PC-3 (cell line): Measurements from ENCODE around the genes SMIM21, ZNF516, ZNF236 and GALR1.

- RAMPAGE, long total RNA: no peak
These were observed 69.9 kb downstream of the TSHZ1 start for GRCh38 chr18:75280454-75280920.

GRCh38 chr18:75427429-75428065, at the start of gene SMIM21:
SMIM21 (minus strand) TSS chr18:75427703.
- RAMPAGE, long total RNA: no peak

DNA sequence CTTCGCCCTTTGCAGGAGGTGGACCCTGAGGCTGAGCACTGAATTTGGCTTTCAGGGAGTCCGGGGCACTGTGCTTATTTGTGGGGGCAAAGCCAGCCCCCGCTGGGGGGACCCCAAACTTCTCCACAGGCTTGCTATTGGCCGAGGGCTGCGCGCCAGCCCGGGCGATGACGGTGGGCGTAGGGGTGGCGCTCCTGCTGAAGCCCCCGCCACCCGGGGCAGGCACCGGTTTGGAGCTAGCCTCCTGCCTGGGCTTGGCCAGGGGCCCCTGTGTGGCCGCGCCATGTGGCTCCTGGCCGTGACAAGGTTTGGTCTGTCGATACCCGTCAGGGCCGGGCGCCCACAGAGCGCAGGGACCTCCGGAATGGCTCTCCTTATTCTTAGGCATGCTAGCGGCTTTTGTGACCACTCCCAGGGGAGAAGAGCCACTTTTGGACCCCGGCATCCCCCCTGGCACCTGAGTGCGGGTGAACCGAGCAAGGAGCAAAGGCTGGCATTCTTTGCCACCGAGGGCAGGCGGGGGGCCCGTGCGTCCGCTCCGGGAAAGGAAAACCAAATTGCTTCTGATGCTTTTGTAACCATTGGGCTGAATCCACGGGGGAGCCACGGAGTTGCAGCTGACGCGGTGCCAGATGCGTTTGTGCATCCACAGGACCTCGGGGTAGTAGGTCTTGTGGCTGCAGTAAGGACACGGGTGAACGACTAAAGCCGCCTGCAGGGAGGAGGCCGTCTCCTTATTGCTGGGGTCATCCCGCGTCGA, 115.7 kb downstream of the ZNF516 start:
- RAMPAGE, long total RNA: no peak

DNA sequence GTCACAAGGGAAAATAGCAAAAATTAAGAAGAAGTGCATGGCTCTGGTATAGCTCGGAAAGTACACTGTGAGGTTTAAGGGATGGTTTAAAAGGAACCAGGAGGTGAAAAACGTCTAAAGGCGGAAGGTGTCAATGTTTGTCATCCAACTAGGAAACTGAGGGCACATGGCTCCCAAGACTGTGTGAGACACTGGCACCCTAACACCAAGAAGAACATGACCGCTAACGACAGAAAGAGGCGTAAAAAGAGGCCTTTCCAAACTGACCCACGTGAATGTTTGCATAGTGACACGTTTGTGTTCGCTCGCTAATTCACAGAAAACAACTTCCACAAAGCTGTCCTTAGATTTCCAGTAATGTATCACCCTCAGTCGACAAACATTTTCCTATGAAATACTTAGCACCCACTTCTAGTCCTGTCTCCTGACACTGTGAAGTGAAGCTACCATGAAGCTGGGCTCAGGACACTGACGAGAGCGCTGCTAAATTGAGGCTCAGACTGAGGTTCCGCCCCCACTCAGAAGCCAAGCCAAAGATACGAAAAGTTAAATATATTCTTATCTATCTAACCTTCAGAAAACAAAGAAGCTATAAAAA, 86.5 kb downstream of the ZNF516 start:
- RAMPAGE, long total RNA: no peak

DNA sequence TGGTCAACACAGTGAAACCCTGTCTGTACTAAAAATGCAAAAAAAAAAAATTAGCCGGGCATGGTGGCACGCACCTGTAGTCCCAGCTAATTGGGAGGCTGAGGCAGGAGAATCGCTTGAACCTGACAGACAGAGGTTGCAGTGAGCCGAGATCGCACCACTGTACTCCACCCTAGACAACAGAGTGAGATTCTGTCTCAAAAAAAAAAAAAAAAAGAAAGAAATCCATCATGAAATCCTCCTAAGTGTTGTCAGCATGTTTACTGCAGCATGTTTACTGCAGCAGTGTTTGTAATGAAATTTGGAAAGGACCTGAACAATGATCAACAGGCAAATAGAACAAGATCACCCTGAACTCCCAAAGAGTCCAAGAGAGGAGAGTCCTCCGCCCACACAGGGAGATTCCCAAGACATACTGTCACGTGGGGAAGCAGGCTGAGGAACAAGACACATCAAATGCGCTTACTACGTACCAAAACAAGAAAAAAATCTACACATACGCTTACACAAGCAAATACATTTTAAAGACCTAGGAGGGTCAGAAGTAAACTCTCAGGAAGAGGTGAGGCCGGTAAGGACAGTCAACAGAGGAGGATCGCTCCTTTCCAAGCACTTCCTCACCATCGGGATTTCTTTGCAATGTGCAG, 66.7 kb downstream of the ZNF516 start:
- RAMPAGE, long total RNA: no peak

DNA sequence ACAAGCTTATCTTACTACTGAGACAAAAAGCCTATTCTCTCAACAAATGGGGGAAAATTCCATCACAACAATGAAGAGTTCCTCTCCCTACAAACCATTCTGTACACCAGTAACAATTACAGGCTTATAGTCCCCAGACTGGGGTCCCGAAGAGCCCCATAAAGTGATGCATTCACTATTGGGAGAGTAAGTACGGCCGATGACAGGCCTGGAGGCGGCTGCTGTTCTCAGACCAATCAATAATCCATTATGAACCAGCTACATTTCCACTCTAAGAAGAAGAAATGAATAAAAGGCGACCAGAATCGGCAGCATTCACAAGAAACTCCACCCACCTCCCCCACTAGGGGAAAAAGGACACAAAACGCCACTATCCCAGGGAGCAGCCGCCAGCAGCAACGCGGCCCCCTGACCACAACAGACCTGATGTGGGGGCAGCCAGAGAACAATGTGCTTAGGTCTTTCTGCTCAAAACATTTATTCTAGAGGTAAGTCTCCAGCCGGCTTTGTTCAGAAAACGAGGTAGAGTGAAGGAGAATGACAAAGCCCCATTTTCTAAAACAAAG, 43.2 kb downstream of the ZNF516 start:
- RAMPAGE, long total RNA: no peak

DNA sequence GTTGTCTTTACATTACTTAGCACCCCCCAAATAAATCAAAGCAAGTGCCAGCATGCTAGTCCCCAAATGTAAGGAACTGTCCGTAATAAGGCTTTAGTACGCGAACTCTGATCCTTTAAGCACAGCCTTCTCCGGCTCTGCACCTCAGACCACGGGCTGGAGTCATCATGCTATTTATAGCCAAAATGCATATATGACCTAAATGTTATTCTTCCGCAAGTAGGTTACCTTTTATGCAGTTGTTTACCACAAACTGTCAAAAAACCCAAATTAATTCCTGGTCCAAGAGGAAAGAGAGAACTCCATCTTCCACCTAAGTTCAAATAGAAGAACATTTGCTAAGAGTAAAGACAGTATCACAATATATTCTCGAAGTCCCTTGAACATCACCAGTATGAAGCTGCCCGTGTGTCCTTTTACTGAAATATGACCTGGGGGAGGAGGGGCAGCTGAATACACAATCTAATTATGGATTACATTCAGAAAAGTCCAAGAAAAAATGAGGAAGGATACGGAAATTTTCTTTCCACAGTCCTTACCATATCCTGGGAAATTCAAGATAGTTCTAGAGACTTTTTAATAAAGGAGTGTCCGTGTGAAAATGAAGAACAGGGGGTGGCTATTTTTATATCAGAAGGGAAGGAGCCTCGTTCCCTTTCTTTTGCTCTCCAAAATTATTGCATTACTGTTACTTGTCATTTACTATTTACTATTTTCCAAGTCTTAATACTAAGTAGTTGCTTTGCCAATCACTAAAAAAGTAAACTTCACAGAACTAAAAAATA, 42.5 kb downstream of the ZNF516 start:
- RAMPAGE, long total RNA: no peak

DNA sequence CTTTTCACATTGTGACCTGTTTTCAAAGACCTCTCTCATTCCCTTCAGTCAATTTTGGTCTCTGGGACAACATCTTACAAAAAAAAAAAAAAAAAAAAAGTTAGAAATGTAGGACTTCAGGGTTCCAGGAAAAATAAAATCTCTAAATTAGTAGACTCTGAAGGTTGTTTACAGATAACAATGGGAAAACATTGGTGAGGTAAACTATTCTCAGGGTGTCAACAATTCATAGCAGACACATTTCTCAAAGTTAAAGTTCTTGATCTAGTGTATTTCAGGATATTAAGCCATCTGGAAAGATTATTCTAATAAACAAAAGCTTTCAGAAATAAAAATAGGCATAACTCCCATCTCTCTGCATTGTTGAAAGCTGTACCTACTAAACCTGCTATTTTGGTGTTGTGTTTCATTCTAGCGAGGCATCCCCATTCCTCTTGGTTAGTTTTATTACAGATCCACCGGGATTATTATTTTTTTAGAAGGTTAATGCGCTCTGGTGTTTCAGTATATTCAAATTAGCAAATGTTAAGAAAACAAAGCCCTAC, 5.5 kb downstream of the ZNF516 start:
- RAMPAGE, long total RNA: no peak

- RAMPAGE, long total RNA: no peak
These were observed at the start of gene ZNF516 for GRCh38 chr18:76495115-76495421. ZNF516 (minus strand) TSS chr18:76495242.

DNA sequence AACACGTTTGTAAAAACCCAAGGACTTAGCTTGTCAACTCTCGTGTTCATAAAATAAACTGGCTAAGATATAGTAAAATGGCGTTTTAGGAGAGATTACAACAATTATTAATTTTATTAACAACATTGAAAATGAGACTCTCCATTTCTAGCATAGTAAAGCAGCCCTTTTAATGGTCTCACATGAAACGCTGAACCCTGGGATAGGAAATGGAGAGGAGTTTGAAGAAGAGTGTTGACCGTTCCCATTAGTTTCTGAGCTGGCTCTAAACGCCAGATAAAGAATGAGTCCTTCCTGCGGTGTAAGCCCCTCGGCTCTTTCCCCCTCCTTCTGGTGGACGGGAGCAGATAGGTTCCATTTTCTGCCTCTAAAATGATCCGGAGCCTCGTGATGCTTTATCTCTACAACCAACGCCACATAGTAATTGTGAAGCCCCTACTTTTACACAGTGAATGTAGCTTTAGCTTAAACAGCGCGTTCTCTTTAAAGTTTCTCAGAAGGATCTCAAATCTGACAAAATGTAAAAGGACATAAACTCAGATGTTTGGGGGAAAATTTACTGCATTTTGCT, 24.1 kb upstream of the ZNF516 start:
- RAMPAGE, long total RNA: no peak

DNA sequence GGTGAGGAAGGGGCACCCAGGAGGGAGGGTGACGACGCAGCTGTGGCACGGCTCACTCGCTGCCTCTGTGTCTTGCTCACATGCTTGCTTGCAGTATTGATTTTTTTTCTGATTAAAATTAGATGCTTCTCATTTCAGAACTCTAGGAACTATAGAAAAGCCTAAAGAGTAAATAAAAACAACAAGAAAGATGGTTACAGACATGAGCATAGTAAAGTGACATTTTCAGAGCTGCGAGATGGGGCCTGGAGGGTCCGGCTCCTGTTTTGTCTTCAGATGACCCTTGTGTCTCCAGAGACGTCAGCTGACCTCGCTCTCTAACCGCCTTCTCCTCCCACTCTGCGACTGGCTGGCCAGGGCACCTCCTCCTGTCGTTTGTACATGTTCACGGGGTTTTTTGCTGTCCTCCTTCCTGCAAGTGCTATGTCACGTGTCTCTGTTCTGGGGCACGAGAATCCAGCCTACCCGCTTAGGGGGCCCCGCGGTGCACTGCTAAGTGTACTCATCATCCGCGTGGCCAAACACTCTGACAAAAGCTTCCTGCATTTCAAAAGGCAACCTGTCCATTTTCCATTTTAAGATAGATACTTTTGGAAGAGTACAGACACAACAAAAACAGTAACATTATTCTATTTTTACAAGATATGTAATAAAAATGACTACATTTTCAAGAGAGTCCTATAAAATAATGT, 65.5 kb upstream of the ZNF236 start:
- RAMPAGE, long total RNA: no peak

GRCh38 chr18:76822336-76822942, at the start of gene ZNF236:
ZNF236 (plus strand) TSS chr18:76822557.
- RAMPAGE, long total RNA: no peak

- RAMPAGE, long total RNA: no peak
These were observed 149.4 kb downstream of the MBP start for GRCh38 chr18:76983087-76983696.

GRCh38 chr18:77004441-77005457, 127.8 kb downstream of the MBP start:
- RAMPAGE, long total RNA: no peak

- RAMPAGE, long total RNA: no peak
These were observed 74.1 kb downstream of the MBP start for GRCh38 chr18:77058497-77058889.

DNA sequence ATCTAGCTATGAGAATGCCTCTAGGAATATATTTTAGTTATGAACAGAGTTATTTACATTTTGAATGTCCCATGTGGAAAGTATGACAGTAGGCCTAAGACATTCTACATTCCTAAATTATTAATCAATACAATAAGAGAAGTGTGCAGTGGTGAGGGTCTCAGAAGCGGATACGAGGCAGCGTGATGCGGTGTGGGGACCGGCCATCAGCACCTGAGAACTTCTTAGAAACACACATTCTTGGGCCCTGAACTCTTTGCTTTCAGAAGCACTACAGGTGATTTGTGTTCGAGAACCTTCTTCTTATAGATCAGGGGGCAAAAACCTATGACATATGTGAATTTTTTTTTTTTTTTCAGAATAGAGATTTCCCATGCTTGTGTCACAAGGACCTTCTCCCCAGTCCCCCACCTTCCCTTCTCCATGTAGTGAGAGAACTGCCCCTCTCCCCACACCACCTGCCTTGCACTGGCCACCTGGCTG, 22.4 kb downstream of the MBP start:
- RAMPAGE, long total RNA: no peak

- RAMPAGE, long total RNA: no peak
These were observed 7.6 kb downstream of the MBP start for GRCh38 chr18:77124645-77125681.

GRCh38 chr18:77249313-77250062, at the start of gene GALR1:
GALR1 (plus strand) TSS chr18:77249848.
- RAMPAGE, long total RNA: no peak

DNA sequence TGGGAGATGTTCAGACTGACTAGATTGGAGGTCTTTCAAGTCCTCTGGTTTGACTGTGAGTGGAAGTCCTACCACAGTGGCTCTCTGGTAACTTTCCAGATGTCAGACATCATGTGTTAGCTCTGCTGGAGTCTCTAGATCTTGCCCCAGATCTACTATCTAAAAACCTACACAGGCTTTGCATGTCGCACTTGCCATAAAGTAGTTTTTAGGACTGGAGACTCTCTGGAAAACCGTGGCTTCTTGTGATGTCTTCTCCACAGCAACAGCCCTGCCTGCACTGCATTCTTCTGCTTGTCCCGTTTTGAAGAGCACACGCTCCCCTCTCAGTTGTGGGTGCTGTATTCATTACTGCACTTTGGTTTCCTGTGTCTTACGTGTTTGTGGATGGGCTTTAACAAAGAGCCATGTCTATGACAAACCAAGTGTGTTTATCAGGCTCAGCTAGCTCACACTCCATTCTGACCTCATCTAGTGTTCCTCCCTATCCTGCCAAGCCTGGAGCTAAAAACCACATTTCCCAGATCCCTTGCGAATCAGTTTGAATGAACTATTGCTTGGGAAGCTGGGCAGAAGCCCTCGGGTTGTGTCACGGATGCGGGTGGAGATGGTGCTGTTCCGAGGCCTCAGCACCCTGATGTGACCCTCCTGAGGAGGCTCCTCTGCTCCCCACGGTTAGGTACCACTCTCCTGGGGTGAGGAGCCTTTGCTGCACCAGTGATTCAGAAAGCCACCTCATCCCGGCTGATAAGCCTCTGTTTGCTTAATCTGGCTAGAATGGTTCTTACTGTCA, 116.4 kb downstream of the GALR1 start:
- RAMPAGE, long total RNA: no peak

GRCh38 chr18:78266439-78266781, 713.2 kb upstream of the SALL3 start:
- RAMPAGE, long total RNA: no peak